Metastatic Lung Carcinoma in the Adrenal Gland (tissue), 1 donor: ENCODE results near the genes CEBPA and ZNF599.

GRCh38 chr19:33293329-33293678 is 9.0 kb downstream of the CEBPA start:
- PRO-cap = no peak

GRCh38 chr19:33302366-33303023 is at the start of gene CEBPA:
TSS of gene CEBPA (minus strand) at chr19:33302534.
- PRO-cap = bidirectional peak, plus-strand start at chr19:33302850, minus-strand start at chr19:33302534

DNA sequence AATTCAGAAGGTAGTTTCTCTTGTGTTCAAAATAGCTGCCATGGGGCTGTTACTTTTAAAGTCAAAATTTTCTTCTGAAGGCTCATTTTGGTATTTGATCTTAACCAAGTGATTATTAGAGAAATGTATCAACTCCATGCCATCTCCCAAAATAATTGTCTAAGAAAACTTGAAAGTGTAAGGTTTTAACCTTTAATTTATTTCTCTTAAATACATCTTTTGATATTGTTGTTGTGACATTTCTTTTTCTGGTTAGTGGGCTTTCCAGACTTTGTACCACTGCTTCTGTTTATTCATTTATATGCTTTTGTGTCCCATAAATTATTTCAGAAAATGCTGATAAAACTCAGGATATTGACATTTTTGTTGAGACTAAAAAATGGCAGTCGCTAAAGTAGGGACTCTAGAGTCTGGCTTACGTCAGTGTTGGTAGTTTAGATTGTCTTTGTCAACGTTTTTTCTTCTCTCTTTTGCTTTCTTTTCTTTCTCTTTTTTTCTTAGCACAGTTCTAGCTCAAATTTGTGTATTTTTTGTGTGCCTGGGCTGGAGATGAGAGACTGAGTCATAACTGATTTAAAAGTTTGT is 7.2 kb downstream of the CEBPG start:
- PRO-cap = no peak

DNA sequence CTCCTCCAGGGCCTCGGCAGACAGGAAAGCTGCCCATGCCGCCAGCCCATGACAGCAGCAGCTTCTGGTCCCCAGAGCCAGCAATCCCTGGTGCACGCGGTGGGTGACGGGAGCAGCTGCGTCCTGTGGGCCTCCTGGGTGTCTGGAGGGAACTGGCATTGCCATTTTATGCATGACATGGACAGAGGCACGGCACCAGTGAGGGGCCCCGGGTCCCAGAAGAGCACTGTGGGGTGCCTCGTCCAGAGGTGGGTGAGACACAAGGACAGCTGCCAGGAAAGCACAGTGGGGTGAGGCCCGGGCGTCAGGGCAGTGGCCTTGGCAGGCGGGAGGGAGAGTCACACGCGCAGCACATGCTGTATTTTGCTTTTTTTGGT is 32.3 kb downstream of the CEBPG start:
- PRO-cap = no peak

GRCh38 chr19:33438100-33438657 is 64.7 kb downstream of the CEBPG start:
- PRO-cap = no peak

GRCh38 chr19:33794499-33795192 is 2.0 kb upstream of the KCTD15 start:
- PRO-cap = unidirectional peak, plus-strand start at chr19:33794901

DNA sequence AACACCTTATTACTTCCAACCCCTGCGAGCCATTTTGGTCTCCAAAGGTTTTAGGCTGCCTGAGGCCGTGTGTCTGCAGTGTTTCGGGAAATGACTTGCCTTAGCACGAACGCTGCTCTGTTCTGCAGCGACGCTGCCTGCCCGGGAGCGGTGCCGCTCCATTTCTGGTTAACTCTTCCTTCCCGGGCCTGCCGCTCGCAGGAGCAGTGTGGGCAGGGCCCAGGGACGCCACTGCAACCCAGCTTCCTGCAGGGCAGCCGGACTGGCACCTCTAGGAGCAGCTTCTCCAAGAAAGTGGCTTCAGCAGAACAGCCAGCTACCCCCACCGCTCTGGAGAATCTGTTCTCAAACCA is 72.1 kb downstream of the KCTD15 start:
- PRO-cap = no peak

DNA sequence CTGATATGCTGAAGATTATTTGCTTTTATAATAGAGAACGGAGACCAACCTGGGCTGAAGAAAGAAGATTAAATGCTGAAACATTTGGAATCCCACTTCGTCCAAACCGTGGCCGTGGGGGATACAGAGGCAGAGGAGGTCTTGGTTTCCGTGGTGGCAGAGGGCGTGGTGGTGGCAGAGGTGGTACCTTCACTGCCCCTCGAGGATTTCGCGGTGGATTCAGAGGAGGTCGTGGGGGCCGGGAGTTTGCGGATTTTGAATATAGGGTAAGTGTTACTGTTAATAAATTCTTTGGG is 32.9 kb upstream of the GARRE1 start:
- PRO-cap = no peak

DNA sequence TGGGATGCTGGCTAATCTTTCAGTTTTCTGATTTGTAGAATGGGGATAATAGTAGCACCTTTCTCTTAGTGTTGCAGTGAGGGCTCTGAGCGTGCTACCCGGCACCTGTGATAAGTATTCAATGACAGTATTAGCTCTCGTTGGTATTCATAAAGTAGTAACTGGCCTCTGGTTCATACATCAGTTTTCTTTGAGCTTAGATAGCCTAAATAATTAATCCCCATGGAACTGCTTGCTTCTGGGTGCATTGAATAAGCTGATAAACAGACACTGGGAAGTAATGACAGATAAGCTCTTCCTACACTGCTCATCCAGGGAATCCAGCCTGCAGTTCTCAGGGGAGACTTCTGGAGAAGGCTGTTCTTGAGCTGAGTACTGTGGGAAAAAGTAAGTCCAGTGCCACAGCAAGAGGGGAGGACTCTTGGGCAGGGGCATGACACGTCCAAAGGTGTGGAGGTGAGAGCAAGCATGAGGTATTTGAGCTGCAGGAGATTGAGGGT is 6.9 kb downstream of the GARRE1 start:
- PRO-cap = no peak

GRCh38 chr19:34265148-34265856 is 10.9 kb downstream of the GARRE1 start:
- PRO-cap = no peak

GRCh38 chr19:34383998-34384907 is 19.3 kb downstream of the GPI start:
- PRO-cap = no peak

DNA sequence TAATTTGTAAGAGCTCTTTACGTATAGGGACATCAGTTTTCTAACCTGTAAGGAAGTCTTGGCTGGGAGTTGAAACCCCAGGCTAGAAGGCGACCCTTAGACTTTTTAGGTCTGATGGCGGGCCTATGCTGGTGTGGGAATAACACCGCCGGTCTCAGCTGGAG is 222 bp upstream of the UBA2 start:
- PRO-cap = no peak

DNA sequence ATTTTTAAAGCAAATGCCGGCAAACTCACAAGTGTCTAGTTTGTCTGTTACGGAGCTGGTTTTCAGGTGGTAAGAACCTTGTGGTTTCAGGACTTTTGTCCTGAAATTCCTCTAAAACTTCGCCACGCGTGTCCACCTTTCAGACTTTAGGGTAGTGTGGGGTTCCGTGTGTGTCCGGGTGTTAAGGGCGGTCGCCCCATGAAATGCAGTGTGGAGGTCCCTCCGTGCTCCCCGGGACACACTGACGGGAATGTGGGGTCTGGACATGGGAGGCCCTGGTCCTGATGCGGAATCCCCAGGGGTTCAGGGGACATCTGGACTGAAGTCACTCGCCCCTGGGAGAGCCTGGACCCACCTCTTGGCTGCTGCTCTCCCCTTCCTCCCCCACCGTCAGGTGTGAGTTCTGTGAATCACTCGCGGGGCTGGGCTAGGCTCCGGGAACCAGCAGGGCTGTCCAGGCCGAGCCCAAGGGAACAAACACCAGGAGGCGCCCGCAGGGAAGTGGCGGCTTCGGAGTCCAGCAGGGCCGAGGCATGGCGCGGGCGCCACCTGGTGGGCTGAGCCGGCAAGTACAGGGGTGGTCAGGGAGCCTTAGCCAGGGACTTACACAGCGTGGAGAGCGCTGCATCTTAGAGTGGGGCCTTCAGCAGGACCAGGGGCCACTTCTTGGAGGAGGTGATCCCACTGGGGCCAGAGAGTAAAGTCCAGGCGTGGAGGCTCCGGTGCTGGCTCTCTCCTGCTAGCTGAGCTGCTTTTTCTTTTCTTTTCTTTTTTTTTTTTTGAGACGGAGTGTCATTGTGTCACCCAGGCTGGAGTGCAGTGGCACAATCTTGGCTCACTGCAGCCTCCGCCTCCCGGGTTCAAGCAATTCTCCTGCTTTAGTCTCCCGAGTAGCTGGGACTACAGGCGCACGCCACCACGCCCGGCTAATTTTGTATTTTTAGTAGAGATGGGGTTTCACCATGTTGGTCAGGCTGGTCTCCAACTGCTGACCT is 19.9 kb downstream of the WTIP start:
- PRO-cap = no peak

GRCh38 chr19:34772644-34773547 is at the start of gene ZNF599:
TSS of gene ZNF599 (minus strand) at chr19:34773215.
- PRO-cap = unidirectional peak, minus-strand start at chr19:34773190

GRCh38 chr19:34962926-34963764 is 884 bp downstream of the ZNF792 start:
- PRO-cap = no peak

- PRO-cap = bidirectional peak, plus-strand start at chr19:34995160, minus-strand start at chr19:34995026
These were observed 5.1 kb upstream of the GRAMD1A start for GRCh38 chr19:34994890-34995490.

DNA sequence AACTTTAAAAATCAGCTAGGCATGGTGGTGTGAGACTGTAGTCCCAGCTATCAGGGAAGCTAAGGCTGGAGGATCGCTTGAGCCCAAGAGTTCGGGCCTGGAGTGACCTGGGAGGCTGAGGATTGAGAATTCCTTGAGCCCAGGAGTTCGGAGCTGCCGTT is 3.8 kb downstream of the GRAMD1A start:
- PRO-cap = no peak

GRCh38 chr19:35037946-35038575 is 3.5 kb upstream of the HPN start:
- PRO-cap = no peak

GRCh38 chr19:35043347-35043969 is 1.9 kb downstream of the HPN start:
- PRO-cap = no peak

DNA sequence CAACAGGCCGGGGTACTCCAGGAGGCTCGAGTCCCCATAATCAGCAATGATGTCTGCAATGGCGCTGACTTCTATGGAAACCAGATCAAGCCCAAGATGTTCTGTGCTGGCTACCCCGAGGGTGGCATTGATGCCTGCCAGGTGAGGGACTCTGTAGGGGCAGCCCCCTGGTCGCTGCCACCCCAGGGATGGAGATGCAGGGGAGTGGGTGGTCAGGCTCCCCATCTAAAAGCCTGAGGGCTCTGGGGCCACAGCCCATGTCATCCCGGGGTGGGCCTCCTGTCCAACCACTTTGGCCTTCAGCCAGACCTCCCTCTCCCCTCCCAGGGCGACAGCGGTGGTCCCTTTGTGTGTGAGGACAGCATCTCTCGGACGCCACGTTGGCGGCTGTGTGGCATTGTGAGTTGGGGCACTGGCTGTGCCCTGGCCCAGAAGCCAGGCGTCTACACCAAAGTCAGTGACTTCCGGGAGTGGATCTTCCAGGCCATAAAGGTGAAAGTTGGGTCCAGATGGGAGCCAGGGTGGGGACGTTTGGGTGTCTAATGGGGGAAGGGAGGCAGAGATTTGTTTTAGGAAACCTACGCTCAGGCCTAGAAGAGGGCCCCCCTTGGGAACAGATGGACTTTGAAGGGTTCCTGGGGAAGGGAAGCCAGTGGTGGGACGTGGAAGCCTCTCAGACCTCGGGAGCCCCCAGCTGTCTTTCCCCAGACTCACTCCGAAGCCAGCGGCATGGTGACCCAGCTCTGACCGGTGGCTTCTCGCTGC is 24.2 kb downstream of the HPN start:
- PRO-cap = no peak